Tongue (tissue), 2 donors: ENCODE data around the gene GPR156.

DNA sequence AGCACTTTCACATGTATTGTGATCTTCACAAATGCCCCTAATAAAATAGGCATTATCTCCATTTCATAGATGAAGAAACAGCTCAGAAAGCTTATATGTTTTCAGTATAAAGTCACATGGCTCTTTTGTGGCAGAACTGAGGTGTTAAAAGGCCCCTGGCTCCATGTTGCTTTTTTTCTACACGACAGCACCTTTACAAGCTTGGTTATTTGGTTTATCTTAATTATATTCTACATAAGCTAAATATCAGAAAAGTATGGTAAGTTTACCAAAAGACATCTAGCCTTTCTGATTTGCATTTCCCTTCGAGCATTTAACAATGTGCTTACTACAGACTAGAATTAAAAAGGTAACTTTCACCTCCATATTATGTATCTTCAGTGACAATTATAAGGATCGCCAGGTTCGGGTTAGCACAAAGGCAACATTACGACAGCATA, 68.4 kb downstream of the IGSF11 start:
- RAMPAGE, long total RNA = no peak

DNA sequence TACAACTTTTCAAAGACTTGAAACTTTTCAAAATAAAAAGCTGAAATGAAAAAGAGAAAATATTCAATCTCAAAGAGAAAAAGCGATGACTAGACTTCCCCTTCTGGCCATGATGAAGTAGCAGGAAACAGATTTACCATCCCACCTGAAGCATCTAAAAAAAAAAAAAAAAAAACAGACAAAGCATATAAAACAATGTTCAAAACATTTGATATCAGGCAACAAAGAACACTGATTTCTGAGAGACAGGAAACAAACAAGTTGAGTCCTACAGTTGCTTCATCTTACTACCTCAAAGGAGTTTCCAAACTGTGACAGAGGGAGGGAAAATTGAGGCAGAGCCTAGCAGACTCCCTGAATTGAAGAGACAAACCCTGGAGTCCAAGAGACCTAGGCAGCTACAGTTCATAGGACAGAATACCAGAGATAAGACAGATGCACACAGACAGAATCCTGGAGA, 20.0 kb upstream of the B4GALT4 start:
- RAMPAGE, long total RNA = no peak

DNA sequence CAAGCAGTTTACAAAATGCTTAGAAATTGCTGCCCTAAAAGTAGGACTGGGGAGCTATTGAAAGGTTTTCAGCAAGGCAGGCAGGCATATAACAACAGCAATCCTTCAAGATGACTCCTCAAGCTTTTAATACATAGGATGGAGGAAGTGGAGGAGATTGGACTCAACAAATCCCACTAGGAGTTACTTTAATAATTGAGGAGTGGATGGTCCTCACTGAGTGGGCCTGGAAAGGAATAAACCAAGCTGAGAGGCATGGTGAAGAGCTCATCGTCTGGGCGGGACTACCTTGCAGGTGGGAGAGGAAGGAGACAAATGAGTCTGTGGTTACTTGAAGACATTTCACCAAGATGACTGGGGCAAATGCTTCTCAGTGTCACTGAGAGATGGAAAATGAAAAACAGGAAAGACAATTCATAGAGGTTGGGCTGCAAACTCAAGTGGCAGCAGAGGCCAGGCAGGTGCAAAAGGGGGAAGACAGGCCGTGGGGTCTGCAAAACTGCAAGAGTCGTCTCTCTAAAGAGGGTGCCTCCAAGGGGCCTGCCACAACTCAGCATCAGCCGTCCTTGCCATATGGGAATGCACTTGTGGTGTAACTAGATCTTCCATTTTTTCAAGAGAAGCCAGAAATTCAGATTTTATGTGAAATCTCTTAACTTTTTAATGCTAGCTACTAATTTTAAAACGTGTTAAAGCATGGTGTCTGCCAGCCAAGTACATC, 1.5 kb upstream of the ARHGAP31 start:
- RAMPAGE, long total RNA = no peak

- RAMPAGE, long total RNA = no peak
These were observed 62.4 kb downstream of the TMEM39A start for GRCh38 chr3:119400993-119401433.

DNA sequence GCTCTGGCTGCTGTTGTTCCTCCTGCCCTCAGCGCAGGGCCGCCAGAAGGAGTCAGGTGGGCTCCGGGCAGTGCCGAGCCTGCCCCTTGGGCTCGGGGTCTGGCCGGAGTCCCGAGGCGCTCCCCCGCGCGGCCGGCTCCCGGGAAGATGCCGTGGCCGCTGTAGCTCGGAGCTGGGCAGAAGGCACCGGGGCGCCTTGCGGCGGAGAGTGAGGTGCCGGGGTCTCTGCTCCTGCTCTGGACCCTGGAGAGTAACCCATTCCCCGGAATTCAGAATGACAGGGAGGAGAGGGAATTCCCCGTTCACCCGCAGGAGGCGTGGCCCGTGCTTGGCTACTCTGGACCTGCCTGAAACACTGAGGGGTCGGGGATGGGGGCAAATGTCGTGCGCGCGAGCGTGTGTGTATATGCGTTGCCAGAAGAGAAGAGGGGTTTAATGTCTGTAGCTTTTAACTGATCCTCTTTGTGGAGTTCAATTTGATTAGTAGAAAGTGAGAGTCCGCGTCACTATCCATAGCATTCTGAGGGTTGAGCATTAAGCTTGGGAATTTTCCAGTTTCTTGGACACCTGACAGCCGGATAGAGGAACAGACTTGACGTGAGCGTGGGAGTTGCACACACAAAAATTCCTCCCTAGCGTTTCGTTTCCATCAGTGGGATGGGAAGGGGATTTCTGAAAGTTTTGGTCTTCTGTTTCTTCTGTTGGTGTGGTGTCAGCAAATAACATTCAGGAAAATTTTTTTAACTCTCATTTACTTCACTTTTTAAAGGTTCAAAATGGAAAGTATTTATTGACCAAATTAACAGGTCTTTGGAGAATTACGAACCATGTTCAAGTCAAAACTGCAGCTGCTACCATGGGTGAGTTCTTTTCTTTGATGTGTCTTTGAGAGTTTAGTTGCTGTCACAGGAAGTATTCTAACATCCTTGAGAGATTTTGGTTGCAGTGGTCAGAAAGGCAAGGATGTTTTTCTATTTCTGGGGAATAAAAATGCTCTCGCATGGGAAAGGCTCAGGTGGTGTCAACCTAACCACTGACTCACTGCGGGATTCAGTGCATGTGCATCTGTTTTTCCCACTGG, 628 bp downstream of the POGLUT1 start:
- RAMPAGE, long total RNA = no peak

DNA sequence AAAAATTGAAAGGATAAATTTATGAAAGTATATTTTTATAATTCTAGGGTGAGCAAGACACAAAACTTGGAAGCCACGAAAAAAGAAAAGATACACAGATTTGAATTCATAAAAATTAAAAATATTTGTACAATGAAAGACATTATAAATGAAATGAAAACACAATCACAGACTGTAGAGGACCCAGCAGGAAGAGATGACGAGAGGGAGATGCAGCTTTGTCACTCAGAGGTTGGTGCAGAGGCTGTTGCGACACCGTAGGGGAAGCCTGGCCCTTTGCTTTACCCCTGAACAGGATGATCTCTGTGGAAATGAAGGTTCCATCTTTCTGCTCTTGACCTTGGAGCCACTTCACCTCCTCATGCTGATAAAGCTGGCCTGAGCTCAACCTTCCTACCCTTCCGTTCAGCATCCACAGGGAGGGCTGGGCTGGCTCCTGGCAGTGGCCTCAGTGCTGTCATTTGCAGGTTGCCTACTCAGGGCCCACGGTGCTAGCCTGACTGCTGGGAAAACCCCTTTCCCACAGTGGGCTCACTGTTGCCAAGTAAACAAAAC, 2.9 kb upstream of the CD80 start:
- RAMPAGE, long total RNA = no peak

DNA sequence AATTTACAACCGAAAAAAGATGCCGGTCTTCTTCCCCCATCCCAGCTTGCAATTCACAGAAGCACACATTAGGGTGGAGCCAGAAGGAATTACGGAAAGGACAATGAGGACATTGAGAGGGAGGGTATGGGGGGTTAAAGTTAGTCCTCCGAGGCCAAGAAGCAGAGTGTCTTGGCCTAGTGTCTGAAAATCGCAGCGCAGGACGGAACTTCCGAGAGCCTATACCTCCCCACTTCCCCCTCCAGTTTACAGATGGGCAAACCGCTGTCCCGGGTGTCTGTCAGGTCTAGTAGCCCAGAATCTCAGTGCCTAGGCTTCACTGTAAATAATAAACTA, 788 bp downstream of the ADPRH start:
- RAMPAGE, long total RNA = no peak

DNA sequence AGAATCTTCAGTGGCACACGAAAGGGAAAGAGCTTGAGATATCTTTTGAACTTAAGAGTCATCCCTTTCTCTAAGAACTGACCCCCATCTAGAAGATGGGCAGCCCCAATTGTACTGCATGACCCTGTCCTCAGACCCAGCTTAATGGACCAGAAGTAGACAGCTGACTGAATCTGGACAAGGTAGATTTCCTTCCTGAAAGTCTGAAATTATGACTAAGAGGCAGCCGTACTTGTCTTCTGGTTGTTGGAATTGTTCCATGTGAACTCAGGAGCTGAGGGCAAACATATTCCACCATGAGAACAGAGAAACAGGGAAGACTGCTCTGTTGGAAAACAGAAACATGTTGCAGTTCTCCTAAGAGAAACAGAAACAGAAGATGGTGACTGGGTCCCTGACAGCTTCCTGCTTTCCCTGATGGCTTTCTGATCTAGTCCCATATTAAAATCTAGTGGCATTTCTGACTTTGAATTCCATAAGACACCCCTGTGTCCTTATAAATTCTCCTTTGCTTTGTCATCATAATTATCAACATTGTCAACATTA, 24.2 kb downstream of the POPDC2 start:
- RAMPAGE, long total RNA = no peak

DNA sequence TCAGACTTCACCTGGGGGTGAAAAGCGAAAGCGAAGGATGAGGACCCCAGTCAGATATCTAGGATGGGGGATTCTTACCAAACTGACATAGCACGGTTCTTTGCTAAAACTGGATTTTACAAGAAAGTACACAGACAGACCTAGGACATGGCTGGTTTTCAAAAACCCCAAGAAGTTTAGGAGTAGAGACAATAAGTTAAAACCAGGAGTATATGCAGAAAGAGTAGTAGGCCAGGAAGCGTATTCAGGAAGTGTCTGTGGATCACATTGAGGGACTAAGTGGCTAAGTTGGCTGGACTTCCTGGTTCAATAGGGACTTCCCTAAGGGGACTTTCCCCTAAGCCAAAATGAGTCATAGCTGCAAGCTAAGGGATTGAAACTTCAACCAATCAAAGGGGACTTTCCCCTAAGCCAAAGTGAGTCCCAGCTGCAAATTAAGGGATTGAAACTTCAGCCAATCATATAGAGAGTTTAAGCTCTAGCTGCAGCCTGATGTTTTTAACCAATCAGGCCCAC, 2.4 kb upstream of the CFAP91 start:
- RAMPAGE, long total RNA = no peak

DNA sequence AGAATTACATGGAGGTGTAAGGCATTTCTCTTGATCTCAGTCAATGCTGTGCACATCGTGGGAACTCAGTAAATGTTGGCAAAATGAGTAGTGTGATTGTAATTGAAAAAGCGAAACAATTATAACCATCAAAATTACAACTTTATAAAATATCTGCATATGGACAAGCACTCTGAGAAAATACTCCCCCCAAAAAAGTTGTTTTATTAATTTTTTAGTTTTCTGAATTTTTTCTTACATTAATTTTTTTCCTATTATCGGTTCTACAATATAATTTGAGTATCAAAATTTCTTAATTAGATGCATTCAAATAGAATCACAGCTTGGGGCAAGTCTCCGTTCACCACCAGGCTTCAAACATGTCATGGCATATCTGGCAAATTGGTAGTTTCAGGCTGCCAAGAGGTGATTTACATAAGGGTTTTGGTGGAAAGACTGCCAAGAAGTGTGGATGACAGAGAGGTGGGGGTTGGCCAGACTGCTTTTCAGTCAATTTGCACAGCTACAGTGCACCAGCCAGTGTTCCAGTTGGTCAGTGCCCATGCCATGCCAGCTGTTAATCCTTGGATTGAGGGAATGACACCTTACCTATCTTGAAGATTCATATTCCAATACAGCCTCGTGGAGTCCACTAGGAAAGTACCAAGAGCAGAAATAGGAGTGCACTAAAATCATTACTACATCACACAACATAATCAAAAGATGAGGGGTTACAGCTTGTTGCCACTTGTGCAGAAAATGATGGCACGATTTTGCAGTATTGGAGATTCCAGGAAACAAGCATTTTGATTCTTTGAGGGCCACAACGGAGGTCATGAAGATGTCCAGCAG, 8.4 kb upstream of the GSK3B start:
- RAMPAGE, long total RNA = no peak

DNA sequence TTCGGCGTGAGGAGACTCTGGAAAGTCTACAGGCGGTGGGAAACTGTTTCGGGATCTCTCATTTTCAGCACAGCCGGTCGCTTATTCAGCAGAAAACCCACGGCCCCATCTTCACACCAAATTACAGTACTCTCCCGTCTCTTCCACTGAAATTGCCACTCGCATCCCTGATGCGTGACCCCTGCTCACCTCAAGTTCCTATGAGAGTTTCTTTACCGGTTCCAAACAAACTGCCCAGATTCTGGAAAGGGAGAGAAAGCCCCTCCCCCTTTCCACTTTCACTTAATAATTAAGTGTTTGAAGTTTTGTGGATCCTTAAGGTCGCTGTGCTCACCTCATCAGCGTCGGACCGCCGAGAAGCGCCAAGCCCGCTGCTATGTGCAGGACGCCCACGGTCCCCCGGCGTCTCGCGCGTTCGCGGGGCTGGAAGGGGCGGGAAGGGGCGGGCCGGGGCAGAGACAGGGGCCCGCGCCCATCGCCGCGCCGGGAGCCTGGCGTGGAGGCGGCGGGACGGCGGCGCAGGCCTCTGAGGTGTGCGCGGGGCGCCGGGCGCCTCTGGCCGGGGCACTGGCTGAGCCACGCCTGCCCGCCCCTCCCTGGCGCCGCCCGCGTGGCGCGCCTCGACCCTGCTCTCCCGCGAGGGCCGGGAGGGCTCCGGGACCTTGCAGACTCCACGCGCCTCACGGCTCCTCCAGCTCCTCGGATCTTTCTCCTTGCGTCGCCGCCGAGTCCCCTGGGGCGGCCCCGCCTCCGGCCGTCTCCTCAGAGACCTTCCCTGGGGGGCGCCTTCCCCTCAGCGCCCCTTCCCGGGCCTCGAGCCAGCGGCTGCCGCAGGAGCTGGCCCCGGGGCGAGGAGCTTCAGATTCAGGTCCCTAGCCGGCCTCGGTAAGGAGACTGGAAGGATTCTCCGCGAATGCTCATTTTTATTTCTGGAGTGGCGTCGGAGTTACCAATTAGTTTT, at the start of gene GPR156:
Gene GPR156 (minus strand): TSS at position 528 of the 961 bp plus-strand sequence.
- RAMPAGE, long total RNA = no peak

- RAMPAGE, long total RNA = no peak
These were observed 33.5 kb downstream of the FSTL1 start for GRCh38 chr3:120417010-120417898.

- RAMPAGE, long total RNA = no peak
These were observed 32.2 kb downstream of the FSTL1 start for GRCh38 chr3:120418254-120419418.

GRCh38 chr3:120559159-120560113, 36.7 kb upstream of the NDUFB4 start:
- RAMPAGE, long total RNA = no peak

GRCh38 chr3:120567299-120567771, 28.8 kb upstream of the NDUFB4 start:
- RAMPAGE, long total RNA = no peak

DNA sequence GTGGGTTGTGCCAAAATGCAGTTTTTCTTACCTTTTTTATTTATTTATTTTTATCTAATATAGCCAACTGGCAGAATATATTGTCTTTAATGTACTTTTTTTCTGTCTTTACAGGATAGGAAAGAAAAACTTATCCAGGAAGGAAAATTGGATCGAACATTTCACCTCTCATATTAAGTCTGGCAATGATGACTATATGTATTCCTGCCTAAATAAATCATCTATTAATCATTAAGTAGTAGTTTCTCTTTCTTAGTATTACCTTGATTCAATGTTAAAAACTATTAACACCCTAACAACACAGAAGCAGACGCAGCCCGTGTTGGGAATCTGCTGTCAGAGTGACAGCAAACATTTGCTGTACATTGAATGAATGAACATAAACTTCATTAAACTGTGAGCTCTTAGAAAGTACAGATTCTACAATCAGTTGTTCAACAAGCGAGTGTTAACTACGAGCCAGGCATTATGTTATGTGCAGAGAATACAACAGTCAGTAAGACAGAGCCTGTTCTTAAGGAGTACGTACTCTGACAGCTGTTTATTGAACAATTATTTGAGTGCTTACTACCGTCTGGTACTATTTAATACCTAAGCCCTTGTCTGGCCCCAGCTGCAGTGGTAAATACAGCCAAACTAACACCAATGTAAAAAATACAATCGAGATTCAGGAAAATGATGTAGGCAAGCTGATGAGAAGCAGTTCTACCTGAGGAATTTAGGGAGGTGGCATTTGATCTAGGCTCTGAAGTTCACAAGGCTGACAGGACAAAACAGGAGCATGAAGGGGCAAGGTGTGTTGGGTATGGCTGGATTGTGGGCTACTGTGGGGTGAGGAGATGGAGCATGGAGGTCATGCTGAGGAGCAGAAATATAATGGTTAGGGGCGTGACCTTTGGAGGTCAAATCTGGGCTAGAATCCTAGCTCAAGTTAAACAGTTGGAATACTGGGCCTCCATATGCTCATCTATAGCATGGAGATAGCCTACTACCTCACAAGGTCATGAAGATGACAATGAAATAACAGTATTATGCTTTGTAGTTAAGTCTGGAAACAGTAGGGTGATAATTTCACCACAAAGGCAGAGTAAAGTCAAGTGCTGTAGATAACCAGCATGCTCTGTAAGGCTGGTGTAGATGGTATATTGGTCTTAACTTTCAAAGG, 6.3 kb downstream of the NDUFB4 start:
- RAMPAGE, long total RNA = no peak

DNA sequence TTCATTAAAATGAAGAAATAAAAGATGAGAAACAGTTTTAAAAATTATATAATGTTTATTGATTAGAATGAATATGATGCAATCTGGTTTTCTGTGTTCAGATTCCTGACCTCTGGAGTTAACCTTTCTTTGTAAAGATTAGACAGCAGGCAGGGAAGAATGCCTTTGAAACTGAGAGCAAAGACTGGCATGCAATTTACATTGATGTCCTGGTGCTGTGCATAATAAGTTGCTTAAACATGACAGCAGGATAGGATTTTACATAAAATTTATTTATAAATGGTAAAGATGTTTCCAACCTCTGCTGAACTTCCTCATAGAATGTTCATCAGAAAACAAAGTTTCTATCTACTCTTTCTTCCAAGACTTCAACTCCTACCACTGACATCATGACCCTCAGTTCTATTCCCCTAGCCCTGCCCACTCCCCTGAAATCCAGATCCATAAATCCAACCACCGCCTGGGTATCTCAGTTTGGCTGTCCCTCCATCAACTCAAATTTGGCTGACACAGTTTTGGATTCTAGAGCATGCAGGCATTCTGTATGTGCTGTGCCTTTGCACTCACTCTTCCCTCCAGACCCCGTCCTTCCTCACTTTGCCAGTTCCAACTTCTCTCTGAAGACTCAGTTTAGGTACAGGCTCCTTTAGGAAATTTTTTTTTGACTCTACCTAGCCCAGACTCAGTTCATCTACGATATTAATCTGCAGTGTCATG, 1.6 kb downstream of the HGD start:
- RAMPAGE, long total RNA = no peak

DNA sequence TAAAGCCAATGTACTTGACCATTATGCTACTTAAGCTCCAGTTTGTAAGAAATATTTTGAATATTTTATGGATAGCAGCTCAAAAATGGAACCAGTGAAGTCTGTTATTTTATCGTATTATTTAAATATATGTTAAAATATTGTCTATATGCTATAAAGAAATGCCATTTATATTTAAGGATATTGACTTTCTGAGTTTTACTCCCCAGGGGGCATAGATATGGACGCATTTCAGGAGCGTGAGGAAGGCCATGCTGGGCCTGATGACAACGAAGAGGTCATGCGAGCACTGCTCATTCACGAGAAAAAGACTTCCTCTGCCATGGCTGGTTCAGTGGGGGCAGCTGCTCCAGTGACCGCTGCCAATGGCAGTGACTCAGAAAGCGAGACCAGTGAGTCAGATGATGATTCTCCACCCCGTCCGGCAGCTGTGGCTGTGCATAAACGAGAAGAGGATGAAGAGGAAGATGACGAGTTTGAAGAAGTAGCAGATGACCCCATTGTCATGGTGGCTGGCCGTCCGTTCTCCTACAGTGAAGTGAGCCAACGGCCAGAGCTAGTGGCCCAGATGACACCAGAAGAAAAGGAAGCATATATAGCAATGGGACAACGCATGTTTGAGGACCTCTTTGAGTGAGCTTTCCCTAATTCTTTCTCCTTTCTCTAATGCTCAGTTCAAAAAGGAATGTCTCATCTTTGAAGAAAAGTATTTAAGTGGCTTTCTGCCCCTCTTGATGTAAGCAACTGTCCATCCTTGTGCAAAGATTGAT, 38.5 kb downstream of the GTF2E1 start:
- RAMPAGE, long total RNA = no peak

DNA sequence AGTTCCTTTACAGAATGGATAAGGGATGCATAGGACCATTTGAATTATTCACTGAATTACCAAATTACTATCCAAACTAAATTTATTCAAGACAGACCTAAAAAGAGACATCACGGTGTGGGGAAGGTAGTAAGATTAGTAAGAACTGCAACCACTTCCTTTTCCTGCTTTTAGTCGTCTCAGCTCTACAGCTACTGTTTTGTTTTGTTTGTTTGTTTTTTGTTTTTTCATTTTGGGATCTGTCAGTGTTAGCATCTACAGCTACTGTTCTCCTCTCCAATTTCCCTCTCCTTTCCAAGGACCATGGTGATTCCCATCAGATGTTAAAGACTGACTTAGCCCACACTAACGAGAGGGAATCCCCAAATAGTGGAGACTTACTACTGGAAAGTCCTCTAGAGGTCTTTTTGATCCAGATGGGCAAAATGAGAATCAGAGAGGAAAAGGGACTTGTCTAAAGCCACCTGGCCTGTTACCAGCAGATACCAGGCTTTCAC, 6.1 kb downstream of the HCLS1 start:
- RAMPAGE, long total RNA = no peak

GRCh38 chr3:121800758-121801272, 34.0 kb downstream of the IQCB1 start:
- RAMPAGE, long total RNA = no peak